ENCODE results near the gene AKAP8L.

- PRO-cap = no peak
- RRBS, 2 experiments = no CpG with 5 or more reads among the region's 11 CpGs
These were observed 43.1 kb downstream of the ADGRE2 start for GRCh38 chr19:14735044-14735866.

GRCh38 chr19:14758829-14759344, 19.5 kb downstream of the ADGRE2 start:
- PRO-cap = no peak
- RRBS, 2 experiments = no CpG with 5 or more reads among the region's 19 CpGs

GRCh38 chr19:14784734-14785060, 6.3 kb upstream of the ADGRE2 start:
- PRO-cap = no peak
- RRBS, 2 experiments = no CpG with 5 or more reads among the region's 9 CpGs

GRCh38 chr19:15107533-15108508, 620 bp downstream of the SYDE1 start:
- PRO-cap = unidirectional peak, minus-strand start at chr19:15107721
- RRBS, 2 experiments = 1 to 4% methylated on average over 11 of the region's 36 CpGs

GRCh38 chr19:15177443-15178078, 23.2 kb downstream of the NOTCH3 start:
- PRO-cap = no peak
- RRBS, 2 experiments = 3 to 4% methylated on average over 8 to 18 of the region's 85 CpGs

GRCh38 chr19:15237872-15238497, 5.7 kb upstream of the EPHX3 start:
- PRO-cap = no peak
- RRBS, 2 experiments = 100% methylated on average over 4 of the region's 31 CpGs; no CpG with 5 or more reads in 1 of the 2 experiments

GRCh38 chr19:15260397-15260745, 28.1 kb upstream of the EPHX3 start:
- PRO-cap = no peak
- RRBS, 2 experiments = no CpG with 5 or more reads among the region's 3 CpGs

DNA sequence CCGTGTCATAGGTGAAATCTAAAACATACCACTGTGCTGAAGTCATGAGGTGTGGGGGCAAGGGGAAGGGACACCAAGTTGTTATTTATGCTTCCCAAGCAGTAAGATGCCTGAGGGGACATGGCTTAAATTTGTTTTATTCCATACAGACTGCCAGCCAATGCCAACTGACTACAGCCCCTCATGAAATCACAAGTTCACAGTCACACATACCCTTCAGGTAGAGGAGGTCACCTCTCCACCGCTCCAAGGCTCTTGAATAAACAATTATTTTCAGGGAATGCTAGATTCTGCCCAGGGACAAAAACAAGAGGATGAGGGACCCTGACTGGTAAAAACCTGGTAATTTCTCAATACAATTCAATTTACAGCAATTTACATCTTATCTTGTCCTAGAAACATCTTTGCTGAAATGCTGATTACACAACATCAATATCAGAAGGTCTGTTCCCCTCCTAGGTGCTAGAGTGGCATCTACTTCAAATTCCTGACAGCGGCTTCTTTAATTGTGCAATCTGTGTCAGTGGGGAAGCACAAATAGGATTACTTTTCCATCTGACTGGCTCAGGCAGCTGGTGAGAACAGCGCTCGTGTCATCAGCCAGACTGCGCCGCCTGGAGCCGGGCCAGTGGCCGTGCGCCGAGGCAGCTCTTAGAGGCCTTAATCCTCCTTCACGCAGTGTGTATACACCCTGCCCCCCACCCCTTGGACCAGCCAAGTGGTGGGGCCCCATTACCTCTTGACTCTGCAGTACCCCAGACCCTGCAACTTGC, 48.5 kb upstream of the EPHX3 start:
- PRO-cap = no peak
- RRBS, 2 experiments = no CpG with 5 or more reads among the region's 12 CpGs

DNA sequence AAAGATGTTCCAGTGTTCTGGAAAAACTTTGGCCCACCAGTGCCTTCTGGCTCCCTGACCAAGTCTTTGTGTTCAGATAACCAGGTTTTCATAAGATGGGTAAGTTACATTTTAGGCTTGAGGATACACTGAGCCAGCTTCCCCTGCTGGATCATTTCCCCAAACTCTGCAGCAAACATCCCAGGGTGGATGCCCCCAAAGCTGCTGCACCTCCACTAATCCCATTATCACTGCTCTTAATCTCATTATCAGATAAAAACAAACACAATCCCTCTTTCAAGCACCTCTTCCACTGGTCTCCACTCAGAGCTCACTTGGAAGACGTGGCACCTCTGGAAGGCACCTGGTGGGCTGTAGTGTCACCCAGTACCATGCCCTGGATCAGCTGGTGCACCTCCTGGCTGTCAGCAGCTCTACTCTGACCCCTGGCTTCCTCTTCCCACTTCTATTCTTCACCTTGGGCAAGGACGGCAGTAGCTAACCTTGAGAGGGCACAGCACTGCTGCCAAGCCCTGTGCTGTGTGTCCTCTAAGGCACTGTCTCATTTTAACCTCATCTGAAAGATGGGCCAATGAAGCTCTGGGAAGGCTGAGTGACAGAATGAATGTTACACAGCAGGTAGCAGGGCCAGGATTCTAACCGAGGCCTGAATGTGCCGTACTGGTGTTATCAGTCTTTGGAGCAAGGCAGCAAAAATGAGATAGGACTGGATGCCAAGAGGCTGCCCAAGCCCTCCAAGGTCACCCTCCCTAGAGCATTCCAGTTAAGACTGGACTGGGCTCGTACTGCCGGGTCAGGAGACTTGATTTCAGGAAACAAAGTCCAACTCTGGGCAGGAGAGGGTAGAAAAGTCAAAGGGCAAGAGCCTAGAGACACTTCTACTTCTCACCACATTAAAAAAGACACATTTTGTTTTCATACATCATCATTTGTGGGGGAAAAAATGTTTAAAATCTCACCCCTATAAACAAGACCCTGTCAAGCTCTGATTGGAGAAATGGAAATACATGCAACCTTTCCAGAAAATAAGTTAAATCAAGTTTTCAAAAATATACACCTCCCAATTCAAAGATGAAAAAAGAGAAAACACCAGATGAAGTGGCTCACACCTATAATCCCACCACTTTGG, 7.3 kb downstream of the BRD4 start:
- PRO-cap = no peak
- RRBS, 2 experiments = no CpG with 5 or more reads among the region's 6 CpGs

GRCh38 chr19:15418643-15419451, at the start of gene AKAP8L:
TSS of gene AKAP8L (minus strand) at chr19:15418988.
- PRO-cap = bidirectional peak, plus-strand start at chr19:15419324, minus-strand start at chr19:15418988
- RRBS, 2 experiments = under 1 to 3% methylated on average over 3 to 14 of the region's 56 CpGs

- PRO-cap = no peak
- RRBS, 2 experiments = 95 to 96% methylated on average over 9 of the region's 17 CpGs
These were observed 32.0 kb downstream of the CYP4F22 start for GRCh38 chr19:15540376-15540755.

GRCh38 chr19:15899894-15900476, 2.1 kb upstream of the CYP4F2 start:
- PRO-cap = no peak
- RRBS, 2 experiments = 4% methylated on average over 2 of the region's 29 CpGs

DNA sequence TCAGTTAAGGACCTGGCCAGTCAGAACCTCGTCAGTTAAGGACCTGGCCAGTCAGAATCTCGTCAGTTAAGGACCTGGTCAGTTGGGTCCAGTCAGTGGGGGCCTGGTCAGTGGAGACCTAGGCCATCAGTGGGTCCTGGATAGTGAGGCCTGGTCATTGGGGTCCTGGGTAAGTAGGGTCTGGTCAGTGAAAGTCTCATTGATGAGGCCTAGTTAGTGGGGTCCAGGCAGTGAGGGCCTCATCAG, 42.7 kb upstream of the TPM4 start:
- PRO-cap = no peak
- RRBS, 2 experiments = no CpG with 5 or more reads among the region's 2 CpGs

- PRO-cap = no peak
- RRBS, 2 experiments = no CpG with 5 or more reads among the region's 7 CpGs
These were observed 1.7 kb downstream of the TPM4 start for GRCh38 chr19:16078003-16078460.

DNA sequence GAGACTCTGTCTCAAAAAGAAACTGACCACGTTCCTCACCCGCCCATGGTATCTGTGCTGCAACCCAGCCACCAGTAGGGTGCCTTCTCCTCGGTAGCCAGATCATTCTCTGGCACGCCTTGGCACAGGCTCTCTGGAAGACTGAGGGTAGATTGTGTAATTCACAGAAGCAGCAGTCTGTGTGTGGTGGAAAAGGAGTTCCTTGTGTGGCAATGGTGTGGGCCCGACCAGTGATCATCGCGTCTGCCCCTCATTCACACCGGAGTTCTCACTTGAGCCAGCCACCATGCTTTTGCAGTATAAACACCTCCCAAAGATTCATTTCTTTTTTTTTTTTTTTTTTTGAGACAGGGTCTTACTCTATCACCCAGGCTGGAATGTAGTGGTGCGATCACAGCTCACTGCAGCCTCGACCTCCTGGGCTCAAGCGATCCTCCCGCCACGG, 7.2 kb downstream of the TPM4 start:
- PRO-cap = no peak
- RRBS, 2 experiments = no CpG with 5 or more reads among the region's 13 CpGs

- PRO-cap = no peak
- RRBS, 2 experiments = no CpG with 5 or more reads among the region's 10 CpGs
These were observed 13.2 kb downstream of the TPM4 start for GRCh38 chr19:16089368-16089983.

DNA sequence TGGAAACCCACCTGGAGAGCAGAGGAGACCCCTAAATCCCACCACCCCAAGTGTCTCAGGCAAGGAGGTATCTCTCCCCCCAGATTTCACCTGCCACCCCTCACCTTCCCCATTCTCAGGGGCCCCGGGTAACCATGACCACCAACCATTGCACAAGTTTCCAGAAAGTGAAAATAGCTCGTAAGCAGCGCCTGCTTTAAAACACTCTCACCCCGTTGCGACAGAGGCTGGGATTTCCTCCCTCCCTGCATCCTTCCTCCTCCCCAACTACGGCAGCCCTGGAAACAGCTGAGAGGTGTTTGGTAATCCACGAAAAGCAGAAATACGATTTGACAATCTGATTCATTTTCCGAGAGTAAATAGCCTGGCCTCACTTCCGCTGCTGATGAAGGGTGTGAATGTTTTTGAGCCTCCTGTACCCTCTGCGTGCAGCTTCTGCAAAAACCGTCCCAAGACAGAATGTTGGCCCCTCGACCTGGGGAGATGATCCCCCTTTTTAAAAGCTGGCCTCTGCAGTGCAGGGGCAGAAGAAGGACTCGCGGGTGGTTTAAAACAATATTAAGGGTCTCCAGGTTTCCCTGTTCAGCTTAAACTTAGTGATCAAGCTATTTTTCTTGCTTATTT, 3.8 kb downstream of the KLF2 start:
- PRO-cap = no peak
- RRBS, 2 experiments = no CpG with 5 or more reads among the region's 15 CpGs

DNA sequence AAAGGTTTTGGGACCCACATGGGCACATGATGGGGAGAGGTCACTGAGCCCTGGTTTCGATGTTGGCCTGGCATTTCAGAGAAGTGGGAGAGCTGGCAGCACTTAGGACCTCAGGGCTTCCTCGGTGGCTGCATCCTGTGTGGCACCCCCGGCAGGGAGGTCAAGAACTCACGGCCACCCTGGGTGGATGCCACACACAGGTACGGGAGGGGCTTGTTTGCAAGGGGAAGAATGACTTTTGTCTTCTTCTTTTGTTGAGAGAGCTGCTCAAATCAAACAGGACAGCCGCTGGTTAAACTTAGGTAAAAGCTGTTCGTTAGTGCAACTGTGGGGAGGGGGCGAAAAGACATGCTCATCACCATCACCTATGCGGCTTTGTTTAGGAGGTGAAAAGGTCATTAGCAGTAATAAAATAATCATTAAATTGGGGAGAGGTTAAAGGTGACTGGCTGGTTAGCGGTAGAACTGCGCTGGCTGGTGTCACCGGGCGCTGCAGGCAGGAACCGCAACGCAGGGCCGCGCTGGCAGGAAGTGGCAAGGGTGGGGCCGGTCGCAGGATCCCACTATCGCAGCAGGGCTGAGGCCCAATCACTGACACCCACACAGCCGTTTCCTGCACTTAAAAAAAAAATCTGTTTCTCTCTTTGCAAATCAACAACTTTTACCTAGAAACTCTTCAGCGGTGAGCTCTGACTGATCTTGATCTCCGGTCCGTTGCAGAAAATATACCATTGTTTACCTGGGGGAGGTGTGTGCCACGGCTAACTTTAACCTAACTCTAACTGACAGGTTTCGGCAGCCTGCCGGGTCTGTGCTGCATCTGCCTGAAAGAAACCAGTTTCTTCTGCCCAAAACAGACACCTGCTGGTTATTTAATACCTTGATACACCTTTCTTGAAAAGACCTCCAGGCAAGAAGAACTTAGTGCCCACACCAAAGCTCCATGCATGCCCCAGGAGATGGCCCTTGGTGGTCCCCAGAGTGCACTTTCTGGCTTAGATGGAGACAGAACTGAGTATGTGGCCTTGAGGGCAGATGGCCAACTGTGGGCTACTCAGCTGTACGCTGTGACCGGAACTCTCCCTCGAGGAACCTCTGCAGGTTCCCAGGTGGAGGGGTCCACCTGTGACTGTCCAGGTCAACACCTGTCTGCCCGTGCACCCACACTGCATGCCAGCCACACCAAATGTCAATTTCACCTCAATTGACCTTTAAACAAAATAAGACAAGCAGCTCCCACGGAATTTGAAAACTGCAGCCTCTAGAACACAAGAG, 47.0 kb downstream of the KLF2 start:
- PRO-cap = unidirectional peak, minus-strand start at position 533 of the sequence
- RRBS, 2 experiments = 87 to 91% methylated on average over 5 to 7 of the region's 32 CpGs

DNA sequence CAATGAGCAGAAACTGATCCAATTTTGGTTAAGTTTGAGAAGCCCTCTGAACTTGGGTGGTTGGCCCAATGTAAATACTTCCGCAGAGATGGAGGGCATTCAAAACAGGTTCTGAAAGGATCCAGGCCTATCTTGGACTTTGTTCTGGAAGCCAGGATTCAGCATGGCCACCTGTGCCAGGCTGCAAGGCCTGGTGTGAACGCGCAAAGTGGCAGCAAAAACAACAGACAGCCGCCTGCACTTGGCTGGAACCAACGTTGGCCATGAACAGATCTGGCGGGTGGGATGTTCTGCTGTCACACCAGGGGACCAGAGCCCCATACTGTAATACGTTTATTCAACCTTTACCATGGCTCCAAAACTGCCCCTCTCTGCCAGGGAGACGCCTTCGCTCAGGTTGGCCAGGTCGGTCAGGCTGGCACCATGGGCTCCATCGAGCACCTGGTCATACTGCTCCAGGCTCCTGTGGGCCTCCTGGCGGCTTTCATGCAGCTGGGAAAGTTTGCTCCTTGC, 69.7 kb downstream of the EPS15L1 start:
- PRO-cap = no peak
- RRBS, 2 experiments = no CpG with 5 or more reads among the region's 12 CpGs

DNA sequence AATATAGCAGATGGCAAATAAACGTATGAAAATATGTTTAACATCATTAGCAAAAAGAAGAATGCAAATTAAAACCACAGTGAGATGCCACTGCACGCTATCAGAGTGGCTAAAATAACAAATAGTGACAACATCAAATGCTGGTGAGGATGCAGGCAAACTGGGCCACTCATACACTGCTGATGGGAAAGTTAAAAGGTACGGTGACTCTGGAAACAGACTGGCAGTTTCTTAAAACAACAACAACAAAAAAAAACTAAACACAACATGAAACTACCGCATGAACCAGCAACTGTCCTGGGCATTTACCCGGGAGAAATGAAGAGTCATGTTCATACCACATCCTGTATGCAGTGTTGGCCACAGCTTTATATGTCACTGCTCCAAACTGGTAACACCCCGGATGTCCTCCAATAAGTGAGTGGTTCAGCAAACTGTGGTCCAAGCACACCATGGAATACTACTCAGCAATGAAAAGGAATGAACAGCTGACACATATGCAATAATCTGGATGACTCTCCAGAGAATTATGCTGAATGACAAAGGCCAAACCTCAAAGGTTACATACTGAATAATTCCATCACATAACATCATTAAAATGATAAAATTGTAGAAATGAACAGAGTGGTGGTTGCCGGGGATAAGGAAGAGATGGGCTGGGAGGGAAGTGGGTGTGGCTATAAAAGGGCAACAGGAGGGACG, 22.3 kb downstream of the EPS15L1 start:
- PRO-cap = no peak
- RRBS, 2 experiments = 62 to 96% methylated on average over 2 of the region's 8 CpGs

Data from astrocyte (in vitro differentiated cells and primary cell).